ENCODE measurements around a stretch of chr15.

DNA sequence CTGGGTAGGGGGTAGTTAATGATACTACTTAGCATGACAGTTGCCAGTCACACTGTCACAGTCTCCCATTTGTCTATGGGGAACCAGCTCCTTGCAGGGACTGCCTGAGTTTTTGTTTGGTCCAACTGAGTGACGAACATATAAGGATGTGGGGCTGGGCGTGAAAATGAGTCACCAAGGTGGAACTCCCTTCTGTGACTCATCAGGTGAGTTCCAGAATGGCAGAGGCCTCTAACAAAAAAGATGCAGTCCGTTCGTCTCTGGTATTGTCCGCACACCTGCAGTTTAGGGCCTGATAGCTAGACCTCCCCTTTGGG lies 235.2 kb upstream of the ST8SIA2 start:
- PRO-cap: unidirectional peak, plus-strand start at position 246 of the sequence

GRCh38 chr15:92306514-92307034 lies 87.1 kb upstream of the ST8SIA2 start:
- PRO-cap: no peak

DNA sequence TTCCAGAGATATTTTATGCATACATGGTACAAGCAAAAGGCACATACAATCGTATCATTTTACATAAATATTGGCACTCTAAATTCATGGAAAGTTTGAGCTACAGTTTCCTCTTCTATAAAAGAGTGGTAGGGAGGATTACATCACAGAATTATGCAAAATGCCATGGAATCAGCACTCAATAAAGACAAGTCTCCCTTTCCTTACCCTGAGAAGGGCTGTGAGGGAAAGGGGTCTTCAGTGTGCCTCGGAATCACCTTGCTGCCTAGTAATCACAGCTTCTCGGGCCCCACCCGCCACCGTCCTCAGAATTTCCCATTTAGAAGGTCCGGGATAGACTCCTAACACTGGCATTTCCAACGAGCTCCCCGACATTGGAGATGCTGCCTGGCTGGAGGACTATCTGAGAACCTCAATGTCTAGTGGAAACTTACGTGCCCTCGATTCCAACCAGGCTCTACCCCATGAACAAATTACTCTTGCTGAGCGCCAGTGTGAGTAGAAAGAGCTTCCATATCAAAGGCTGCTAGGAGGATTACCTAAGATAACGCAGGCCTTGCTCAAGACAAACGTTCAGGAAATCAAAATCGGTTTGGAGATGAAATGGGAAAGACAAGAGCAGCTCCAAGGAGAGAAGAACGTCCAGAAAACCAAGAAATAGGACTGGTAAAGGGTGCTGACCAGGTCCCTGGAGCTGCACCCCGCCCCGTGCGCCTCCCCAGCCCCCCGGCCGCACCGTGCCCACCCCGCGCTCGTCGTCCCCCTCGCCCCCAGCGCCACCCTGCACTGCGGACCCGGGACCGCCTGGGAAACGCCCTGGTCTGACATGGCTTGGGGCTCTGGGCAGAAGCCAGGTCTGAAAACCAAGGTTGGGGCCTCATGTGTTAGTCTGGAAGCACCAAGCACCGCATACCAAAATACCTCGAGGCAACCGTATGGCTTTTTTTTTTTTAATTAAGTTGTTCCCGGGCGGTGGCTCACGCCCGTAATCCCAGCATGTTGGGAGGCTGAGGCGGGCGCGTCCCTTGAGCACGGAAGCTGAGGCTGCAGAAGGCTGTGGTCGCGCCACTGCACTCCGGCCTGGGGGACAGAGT lies 91.9 kb upstream of the CHD2 start:
- PRO-cap: unidirectional peak, plus-strand start at position 584 of the sequence; bidirectional peak, plus-strand start at position 786 of the sequence, minus-strand start at position 790 of the sequence; bidirectional peak, plus-strand start at position 988 of the sequence, minus-strand start at position 823 of the sequence

DNA sequence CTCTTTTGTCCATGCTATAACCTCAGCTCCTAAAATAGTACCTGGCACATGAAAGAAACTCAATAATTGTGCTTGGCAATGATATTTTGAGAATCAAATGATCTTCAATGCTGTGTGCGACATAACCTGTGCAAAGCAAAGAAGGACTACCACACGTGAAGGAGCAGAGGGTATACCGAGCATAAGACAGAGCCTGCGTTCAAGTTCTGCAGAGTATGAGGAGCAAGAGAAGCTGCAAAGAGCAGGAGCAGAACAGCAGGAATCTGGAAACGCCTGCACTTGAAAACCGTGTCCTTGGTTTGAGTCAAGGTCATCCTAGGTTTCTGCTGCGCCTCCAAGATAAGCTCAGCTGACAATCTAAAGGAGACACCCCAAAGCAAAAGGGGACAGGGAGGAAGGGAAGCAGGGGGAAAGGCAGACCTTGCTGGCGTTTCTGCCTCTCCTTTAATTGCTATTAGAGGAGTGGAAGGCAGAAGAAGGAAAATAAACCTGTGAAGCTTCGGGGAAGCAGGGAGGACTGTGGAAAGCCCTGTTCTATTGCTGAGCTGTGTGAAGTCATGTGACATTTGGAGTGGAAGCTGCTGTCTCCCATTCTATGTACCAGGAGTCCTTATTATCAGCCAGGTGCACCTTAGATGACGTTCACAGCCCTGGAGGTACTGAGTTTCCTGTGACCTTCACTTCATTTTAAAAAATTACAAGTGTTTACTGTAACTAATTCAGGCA lies 21.6 kb upstream of the CHD2 start:
- PRO-cap: no peak

- PRO-cap: bidirectional peak, plus-strand start at chr15:92882829, minus-strand start at chr15:92882340
These were observed 17.5 kb upstream of the CHD2 start for GRCh38 chr15:92882487-92883110.

- PRO-cap: bidirectional peak, plus-strand start at chr15:92904511, minus-strand start at chr15:92904193
These were observed 3.7 kb downstream of the CHD2 start for GRCh38 chr15:92903604-92904375.

GRCh38 chr15:92922416-92922862 lies 22.3 kb downstream of the CHD2 start:
- PRO-cap: no peak

DNA sequence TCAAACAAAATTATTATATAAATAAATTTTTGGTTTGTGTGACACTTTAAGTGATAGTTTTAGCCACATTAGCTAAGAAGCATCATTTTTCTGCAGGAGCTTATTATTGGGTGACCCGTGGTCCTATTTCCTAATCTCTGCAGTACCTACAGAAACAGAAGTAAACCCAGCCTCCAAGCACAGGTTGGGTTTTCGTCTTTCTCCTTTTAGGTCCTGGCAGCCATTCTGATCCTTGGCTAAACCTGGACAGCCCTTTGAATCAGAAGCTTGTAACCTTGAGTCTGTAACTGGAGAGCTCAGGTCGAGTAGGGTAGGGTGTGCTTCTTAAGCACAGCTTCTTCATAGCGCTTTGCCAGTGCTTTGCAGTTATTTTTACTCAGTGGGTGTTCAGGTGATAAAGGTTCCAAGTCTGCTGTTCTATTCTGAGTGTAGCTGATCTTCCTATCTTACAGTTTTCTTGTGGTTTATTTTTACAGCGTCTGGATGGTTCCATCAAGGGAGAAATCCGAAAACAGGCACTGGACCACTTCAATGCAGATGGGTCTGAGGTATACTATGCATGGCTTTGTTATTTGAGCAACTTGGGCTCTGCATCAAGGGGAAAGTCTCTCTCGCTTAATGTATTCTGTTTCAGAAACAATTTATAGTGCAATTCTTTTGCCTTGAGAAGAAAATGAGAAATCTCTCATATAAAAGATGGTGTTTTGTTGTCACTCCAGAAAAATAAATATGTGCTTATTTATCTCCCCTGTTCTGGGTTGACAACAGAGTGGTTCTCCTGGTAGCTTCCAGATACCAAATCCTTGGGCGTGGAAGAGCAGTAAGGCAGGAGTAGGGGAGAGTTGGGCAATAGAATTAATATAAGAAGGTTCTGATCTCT lies 74.5 kb downstream of the CHD2 start:
- PRO-cap: no peak

GRCh38 chr15:92978547-92979461 lies 78.7 kb downstream of the CHD2 start:
- PRO-cap: no peak

GRCh38 chr15:92992833-92993390 lies 92.8 kb downstream of the CHD2 start:
- PRO-cap: no peak

DNA sequence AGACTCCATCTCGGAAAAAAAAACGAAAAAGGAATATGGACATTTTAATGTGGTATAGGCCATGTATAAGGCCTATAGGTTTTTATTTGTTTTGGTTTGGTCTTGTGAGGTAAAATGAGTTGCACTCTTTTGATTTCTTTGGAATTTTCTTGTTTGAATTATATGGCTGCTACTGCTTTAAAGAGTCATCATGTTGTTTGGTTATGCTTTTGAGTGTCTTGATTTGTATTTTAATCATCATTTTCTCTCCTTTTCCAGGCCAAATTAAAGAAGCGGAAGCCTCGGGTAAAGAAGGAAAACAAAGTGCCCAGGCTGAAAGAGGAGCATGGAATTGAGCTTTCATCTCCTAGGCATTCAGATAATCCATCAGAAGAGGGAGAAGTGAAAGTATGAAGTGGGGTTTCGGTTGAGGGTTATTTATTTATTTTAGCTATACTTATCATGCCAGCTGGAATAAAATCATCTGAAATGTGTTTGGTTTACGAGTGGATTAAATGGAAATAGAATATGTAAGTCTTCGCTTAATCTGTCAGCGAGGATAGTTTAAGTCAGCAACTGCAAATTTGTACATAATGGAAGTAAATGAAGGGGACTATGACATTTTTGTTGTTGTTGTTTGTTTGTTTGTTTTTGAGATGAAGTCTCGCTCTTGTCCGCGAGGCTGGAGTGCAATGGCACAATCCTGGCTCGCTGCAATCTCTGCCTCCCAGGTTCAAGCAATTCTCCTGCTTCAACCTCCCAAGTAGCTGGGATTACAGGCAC lies 88.6 kb downstream of the RGMA start:
- PRO-cap: no peak

GRCh38 chr15:93025366-93025941 lies 63.6 kb downstream of the RGMA start:
- PRO-cap: no peak

- PRO-cap: no peak
These were observed 151.1 kb upstream of the MCTP2 start for GRCh38 chr15:94080256-94080725.

DNA sequence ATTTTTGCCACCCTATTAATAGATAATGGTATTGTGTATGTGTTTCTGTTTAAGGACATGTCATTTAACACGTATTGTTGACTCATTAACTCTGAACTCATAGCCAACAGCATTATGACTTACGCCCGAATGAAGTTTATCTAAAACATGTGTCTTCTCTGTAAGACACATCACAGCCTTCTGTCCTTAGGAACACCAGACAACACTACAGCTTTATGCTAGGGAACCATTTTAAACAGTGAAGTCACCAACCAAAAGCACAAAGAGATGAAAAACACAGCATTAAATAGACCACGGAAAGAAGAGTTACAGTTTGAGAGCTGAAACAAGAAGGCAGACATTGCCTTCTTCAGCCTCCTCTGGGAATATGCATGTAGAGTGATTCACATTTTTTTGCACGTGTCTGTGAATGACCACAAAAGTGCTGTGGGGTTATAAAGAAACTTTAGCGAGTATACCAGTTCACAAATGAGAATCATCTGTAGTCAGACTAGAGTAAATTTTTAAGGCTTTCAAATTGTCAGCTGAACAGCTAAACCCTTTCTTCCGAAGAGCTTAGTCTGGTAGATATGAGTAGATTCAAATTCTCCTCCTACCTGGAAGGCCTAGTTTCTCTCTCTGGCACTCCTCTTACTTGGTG lies 32.2 kb downstream of the MCTP2 start:
- PRO-cap: no peak

- PRO-cap: no peak
These were observed 94.0 kb downstream of the MCTP2 start for GRCh38 chr15:94325293-94325735.

DNA sequence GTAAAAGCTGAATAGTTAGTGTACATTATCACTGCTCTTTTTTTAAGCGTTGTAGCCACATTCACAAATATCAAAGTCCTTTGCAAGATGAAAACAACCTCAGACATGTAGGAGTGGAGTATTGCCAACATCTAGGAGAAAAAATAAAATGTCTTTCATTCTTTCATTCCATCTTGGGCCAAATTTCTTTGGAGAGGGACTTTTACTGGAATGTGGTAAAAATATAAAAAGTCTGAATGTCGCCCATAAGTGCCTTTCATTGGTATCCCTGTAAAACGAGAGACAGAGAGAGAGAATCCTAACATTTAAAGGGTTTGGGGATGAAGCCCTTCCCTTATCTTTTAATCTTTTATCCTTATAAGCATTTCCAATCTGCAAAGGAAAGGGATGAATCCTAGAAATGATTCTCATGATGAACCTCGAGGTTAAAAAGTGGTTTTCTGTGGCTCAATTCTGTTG lies 1031.6 kb downstream of the MCTP2 start:
- PRO-cap: no peak

DNA sequence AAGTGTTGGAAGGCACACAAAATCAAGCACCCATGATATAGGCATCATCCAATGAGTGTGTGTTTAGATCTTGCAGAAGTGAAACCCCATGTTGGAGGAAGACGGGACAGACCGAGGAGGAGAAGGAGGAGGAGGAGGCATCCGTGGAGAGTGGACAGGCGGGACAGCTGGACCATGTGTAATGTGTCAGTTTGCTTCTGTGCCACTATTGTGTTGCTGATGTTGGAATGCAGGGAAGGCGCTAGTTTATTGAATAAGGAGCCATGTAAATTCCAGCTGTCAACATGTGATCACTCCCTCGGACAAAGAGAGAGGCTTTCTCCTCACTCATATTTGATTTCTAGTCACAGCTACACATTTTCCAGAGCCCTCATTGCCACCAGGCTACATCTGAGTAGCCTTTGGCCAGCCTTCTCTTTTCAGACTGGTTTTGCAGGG lies 1037.7 kb upstream of the NR2F2 start:
- PRO-cap: no peak

GRCh38 chr15:95326004-95326445 lies 1004.5 kb upstream of the NR2F2 start:
- PRO-cap: no peak

GRCh38 chr15:95328984-95329941 lies 1001.2 kb upstream of the NR2F2 start:
- PRO-cap: no peak

DNA sequence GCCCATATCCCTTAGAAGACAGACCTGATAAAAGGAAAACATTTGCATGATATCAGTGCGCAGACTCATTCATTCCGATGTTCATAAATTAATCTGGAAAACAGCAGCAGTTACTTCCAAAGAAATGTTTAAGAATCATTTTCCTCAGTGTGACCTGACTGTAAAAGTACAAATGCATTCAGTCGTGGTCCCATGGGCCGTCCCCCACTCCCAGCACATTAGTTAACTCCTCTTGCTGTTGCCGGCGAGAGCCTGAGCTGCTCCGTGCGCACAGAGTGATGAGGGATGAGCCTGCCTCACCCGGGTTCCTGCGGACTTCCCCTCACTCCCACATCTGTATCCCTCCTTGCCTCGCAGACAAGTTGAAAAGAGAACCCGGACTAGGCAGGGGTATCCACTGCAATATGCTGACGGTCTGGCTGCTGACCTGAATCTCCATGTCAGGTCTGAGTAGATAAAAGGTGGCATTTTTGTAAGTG lies 861.7 kb upstream of the NR2F2 start:
- PRO-cap: no peak